Transverse colon (tissue), 4 donors: ENCODE data around the gene TRAPPC8.

GRCh38 chr18:26550039-26550346, 1.6 kb upstream of the KCTD1 start:
- PRO-cap, result no peak
- RAMPAGE, long total RNA, 4 experiments, result no peak in any of the 4 experiments

DNA sequence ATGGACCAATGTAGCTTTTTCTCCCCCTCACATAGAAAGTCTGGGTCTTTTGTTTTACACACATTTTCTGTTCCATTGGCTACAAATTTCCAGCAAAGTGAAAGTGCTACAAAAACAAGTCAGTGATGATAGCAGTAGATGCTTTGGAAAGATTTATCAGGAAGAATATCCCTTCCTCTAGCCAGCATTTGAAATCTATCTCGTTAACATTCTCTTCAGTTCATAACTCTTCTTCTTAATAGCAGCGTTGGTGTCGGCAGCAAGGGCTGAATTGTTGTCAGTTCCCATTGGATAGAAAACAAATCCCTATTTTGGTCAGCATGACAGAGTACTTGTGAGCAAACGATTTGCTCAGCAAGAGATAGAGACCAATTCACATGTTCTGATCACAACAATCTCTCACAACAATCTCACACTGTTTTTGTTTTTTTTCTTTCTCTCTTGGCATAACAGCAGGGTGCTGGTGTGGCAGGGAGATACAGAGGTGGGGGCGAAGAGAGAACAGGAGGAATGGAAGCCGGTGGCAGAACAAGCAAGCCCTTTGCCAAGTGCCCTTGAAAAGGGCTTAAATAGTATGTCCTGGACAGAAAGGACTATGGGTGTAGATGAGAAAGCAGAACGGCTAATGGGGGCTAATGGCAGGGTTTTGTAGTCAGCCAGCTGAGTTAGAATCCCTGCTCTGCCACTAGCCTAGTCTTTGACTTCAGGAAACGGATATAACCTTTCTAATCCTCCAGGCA, 102.5 kb upstream of the KCTD1 start:
- PRO-cap, result no peak
- RAMPAGE, long total RNA, 4 experiments, result no peak in any of the 4 experiments

GRCh38 chr18:27120943-27121390, 64.1 kb downstream of the CHST9 start:
- PRO-cap, result unidirectional peak, plus-strand start at chr18:27121113
- RAMPAGE, long total RNA, 4 experiments, result no peak in any of the 4 experiments

GRCh38 chr18:27184056-27184995, 782 bp downstream of the CHST9 start:
- PRO-cap, result no peak
- RAMPAGE, long total RNA, 4 experiments, result no peak in any of the 4 experiments

GRCh38 chr18:27510274-27510850, 325.3 kb upstream of the CHST9 start:
- PRO-cap, result no peak
- RAMPAGE, long total RNA, 4 experiments, result no peak in any of the 4 experiments

DNA sequence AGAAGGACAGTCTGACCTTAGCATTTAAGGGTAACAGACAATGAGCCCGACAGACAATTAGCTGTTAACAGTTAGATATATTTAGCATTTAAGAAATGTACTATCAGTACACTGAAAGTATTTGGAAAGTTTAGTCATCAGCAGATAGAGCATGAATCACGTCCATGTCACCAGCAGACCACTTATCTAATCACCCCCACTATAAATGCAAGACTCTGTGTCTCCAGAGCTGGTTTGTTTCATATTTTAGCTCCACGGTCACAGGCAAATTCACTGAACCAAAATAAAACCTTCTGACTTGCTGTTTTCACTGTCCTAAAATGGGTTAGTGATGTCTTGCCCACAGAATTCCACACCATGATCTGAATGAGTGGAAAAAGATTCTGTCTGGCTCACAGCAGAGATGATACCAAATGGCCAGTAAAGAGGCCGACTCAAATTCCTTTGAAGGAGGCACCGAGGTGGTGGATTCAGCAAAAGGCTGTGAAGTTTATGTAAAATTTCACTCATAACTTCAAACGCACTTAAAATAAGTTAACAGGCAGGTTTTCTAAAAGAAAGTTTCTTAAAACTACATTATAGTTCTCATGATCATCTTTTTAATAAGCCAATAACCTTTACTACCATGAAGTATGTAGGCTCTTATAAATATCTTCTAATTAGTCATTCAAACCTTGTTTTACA, 64.8 kb downstream of the CDH2 start:
- PRO-cap, result no peak
- RAMPAGE, long total RNA, 4 experiments, result no peak in any of the 4 experiments

GRCh38 chr18:28174185-28174633, 2.7 kb downstream of the CDH2 start:
- PRO-cap, result no peak
- RAMPAGE, long total RNA, 4 experiments, result no peak in any of the 4 experiments

- PRO-cap, result no peak
- RAMPAGE, long total RNA, 4 experiments, result no peak in any of the 4 experiments
Measured at GRCh38 chr18:30763619-30764102, 278.9 kb downstream of the DSC3 start.

DNA sequence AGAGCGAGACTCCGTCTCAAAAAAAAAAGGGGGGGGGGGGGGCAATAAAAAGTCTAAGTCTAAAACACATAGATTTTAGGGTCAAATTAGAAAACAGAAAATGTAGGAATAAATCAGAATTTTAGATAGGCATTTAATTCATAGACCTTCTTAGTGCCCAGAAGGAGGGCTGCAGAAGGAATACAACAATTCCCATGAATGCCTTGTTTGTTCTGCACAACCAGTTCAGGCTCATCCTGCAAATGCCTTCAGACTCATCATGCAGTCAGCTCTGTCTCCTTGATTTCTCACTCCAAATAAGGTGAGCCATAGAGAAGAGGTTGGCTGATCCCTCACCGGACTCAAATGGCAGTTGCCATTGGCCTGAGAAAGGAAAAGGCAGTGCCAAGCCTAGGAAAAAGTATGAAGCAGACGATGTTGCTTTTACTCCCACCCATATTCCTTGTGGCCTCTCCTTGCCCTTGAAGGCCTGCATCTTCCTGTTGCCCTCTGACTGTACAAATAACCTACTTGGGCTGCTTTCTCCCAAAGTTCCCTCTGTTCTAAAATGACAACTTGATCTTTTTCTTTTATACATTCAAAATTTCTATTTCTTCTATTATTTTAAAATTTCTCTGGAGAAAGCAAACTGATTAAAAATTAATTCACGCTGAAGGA, 50.3 kb downstream of the DSC3 start:
- PRO-cap, result no peak
- RAMPAGE, long total RNA, 4 experiments, result no peak in any of the 4 experiments

- PRO-cap, result no peak
- RAMPAGE, long total RNA, 4 experiments, result no peak in any of the 4 experiments
Measured at GRCh38 chr18:31223503-31223803, 60.8 kb upstream of the DSC1 start.

DNA sequence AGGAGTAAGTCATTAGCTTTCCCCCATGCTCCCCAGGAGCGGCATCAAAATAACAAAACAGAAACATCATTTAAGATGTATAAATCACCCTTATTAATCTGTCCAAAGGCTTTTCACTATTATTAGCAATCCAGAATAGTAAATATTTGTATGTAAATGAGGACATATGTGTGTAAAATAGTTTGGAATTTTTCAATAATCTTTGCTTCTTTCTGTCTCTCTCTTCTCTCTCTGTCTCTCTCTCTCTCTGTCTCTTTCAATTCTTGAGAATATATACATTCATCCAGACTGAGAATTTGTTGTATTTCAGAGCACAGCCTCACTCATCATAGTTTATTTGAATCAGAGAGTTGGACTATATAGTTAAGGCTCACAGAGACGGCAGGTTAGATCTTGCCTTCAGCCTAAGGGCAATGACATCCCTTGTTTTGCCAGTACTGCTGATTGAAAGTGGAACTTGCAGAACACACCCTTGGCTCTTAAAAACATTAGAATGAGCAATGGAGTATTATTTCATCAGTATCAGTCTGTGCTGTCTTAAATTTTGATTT, 62.2 kb upstream of the DSG1 start:
- PRO-cap, result no peak
- RAMPAGE, long total RNA, 4 experiments, result no peak in any of the 4 experiments

- PRO-cap, result bidirectional peak, plus-strand start at chr18:31278795, minus-strand start at chr18:31278854
- RAMPAGE, long total RNA, 4 experiments, result no peak in any of the 4 experiments
Measured at GRCh38 chr18:31278653-31279153, 39.3 kb upstream of the DSG1 start.

DNA sequence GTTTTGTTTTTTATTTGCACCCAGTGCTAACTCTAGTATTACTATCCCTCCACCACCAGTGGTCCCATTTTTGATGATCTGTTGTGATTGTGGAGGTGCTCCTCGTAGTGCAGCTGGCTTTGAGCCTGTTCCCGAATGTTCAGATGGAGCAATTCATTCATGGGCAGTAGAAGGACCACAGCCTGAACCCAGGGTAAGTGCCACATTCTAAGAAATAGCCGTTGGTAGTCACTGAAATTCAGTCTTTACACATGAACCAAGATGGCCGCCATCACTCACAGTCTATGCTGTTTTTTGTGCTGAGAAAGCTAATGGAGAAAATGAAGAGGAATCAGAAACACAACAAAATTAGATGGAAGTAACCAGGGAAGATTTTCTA, 25.4 kb downstream of the DSG1 start:
- PRO-cap, result no peak
- RAMPAGE, long total RNA, 4 experiments, result no peak in any of the 4 experiments

DNA sequence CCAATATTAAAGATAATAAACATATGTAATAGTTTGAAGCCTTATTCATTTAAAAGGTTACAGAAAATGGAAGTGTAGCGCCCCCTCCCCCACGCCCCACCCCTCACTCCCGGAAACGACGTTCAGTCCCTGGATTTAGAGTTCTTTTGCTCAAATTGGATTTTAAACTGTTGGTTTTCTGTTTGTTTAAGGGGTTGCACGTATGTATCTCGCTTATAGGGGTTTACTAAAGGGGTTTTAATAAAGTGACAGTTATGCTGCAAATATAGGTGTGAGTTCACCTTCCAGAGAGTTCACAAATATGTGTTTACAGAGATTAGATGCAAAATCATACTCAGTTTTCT, 904 bp downstream of the DSG2 start:
- PRO-cap, result no peak
- RAMPAGE, long total RNA, 4 experiments, result no peak in any of the 4 experiments

- PRO-cap, result bidirectional peak, plus-strand start at chr18:31659110, minus-strand start at chr18:31658962
- RAMPAGE, long total RNA, 4 experiments, result no peak in any of the 4 experiments
Measured at GRCh38 chr18:31658771-31659420, 25.5 kb downstream of the B4GALT6 start.

- PRO-cap, result no peak
- RAMPAGE, long total RNA, 4 experiments, result no peak in any of the 4 experiments
Measured at GRCh38 chr18:31740105-31740563, 20.5 kb downstream of the SLC25A52 start.

GRCh38 chr18:31942260-31943214, at the start of gene TRAPPC8:
Gene TRAPPC8 (minus strand): TSS chr18:31943128.
- PRO-cap, result bidirectional peak, plus-strand start at chr18:31942397, minus-strand start at chr18:31942387; bidirectional peak, plus-strand start at chr18:31942889, minus-strand start at chr18:31942888; bidirectional peak, plus-strand start at chr18:31943380, minus-strand start at chr18:31943166
- RAMPAGE, long total RNA, 4 experiments, result start-site peak on the minus strand in 2 of 4 experiments, at chr18:31943100-31943107 at its widest, 27 to 35 reads per replicate

DNA sequence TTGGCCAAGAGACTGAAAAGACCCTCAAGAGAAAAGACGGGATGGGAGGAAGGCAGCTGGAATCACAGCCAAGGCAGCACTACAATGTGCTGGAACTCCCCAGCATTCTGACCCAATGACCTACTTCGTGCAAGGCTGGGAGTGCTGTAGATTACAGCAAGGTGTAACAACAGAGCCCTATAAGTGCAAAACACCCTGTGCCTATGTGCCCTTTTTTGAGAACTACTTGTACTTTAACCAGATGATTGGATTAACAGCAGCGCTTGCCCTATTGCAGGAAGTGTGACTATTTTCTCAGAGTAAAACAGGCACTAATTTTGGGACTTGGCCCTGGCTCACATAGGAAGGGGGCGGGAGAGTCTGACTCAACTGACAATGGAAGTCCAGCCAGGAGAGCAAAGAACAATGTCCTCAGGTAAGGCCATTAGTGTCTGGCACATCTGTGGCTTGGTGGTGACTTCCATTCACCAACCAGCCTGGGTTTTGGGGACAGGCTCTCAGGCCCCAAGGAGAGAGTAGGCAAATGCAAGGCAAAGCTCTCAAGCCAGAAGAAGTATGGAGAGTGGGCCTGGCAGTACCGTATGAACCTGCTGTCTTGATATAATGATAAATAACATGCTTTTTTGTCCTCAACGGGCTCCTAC, 35.6 kb upstream of the RNF125 start:
- PRO-cap, result unidirectional peak, minus-strand start at position 109 of the sequence
- RAMPAGE, long total RNA, 4 experiments, result no peak in any of the 4 experiments

- PRO-cap, result no peak
- RAMPAGE, long total RNA, 4 experiments, result start-site peak on the minus strand in 2 of 4 experiments, at chr18:32269990-32270238 at its widest, 6 to 8 reads per replicate
Measured at GRCh38 chr18:32269845-32270680, 80.2 kb downstream of the MEP1B start.

DNA sequence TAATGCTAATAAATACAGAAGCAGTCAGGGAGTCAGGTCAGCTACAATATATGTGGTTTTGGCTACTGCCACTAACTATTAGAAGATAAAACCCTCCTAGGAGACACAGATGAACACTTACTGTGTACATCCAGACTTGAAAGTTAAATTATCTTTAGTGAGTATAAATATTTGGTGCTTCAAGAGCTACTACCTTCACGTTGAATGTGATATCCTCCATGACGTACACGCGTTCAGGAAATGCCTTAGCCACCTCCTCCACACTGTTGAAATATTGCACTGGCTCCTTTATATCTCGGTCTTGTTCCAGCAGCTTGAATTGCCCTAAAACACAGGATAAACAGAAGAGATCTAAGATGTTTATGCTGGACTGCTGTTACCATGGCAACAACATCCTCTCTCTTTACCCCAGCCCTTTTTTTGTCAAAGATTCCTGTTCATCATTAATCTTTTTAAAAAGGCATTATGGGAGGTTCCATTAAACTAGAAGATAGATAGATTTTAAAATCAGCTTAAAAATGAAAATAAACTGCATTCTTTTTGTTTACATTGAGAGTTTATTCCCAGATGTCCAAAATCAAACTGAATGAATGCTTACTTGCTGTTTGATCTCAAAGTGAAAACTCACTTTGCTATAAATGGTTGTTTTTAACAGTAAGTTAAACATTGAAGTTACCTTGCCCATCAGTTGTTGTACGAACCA, 120.3 kb downstream of the MEP1B start:
- PRO-cap, result no peak
- RAMPAGE, long total RNA, 4 experiments, result start-site peak on the minus strand in 2 of 4 experiments, centred at positions 262 to 293 of the sequence, 7 to 15 reads per replicate